Neural cell (in vitro differentiated cells): ENCODE results near the gene CAVIN4.

DNA sequence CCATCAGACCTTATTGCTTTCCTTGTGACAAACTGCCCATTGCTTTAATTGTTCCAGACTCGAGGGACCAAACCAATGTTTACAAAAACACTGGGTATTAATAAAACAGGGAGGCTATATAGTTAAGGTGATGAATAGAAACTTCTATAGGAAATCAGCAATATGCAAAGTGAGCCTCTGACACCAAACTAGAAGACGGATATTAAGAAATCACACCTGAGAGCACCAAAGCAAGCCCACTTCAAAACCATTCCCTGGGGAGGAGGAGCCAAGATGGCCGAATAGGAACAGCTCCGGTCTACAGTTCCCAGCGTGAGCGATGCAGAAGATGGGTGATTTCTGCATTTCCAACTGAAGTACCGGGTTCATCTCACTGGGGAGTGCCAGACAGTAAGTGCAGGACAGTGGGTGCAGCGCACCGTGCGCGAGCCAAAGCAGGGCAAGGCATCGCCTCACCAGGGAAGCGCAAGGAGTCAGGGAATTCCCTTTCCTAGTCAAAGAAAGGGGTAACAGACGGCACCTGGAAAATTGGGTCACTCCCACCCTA is 200.6 kb downstream of the GABBR2 start:
- RAMPAGE, long total RNA, result no peak

GRCh38 chr9:98953837-98954162 is 10.1 kb downstream of the COL15A1 start:
- RAMPAGE, long total RNA, result no peak

GRCh38 chr9:98955201-98955645 is 11.5 kb downstream of the COL15A1 start:
- RAMPAGE, long total RNA, result no peak

- RAMPAGE, long total RNA, result no peak
Observed at GRCh38 chr9:98973453-98974093, 29.9 kb downstream of the COL15A1 start.

GRCh38 chr9:99013514-99014052 is 69.9 kb downstream of the COL15A1 start:
- RAMPAGE, long total RNA, result no peak

DNA sequence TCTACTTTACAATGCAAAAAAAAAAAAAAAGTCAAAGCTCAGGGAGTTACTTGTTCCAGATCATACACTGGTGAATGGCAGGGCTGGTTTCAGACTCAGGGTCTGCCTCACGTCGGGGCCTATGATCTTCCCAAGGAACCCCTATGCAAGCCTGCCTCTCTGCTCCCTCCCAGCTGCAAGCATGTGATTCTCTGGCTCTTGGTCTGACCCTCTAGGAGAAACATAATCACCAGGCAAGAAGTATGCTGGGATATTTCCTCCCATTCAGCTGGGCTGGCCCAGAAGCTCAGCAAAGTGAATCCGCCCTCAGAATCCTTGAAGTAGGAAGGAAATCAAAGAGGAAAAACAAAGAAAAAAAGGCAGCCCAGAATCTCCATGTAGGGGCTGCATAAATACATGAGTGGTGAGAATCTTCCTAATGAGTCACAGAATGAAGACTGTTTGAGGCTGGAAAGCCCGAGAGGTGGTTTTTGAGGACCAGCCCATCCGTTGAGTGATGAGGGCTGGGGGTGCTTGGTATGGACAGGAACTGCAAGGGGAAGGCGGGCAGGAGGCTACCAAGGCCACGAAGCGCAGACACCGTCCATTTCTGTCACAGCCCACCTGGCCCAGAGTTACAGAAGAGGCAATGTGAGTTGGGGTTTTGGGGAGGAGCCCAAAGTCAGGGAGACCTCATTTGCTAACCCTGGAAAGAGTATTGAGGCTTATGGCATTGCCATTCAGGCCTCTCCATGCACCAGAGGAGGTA is 33.6 kb upstream of the TGFBR1 start:
- RAMPAGE, long total RNA, result no peak

DNA sequence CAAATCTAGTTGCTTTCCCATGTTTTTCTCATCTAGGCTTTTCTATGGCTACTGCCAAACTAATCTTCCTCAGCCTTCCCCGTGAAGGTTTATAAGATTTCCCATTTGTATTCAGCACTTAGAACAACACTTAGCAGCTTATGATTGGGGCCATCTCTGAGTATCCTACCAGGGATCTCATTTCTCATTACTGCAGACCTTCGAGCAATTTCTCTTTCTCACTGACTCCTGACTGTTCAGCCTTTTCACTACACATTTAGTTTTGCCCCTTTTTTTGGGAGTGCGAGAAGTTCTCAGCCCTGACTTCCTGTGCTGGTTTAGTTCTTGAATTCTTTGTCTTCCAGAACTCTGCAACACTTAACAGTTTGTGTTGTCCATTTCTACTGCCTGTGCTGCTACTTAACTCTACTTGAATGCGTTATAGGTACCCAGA is 2.7 kb downstream of the TGFBR1 start:
- RAMPAGE, long total RNA, result no peak

- RAMPAGE, long total RNA, result no peak
Observed at GRCh38 chr9:99119091-99119635, 14.2 kb downstream of the TGFBR1 start.

- RAMPAGE, long total RNA, result no peak
Observed at GRCh38 chr9:99135451-99135860, 30.5 kb downstream of the TGFBR1 start.

- RAMPAGE, long total RNA, result no peak
Observed at GRCh38 chr9:99147133-99148140, 42.5 kb downstream of the TGFBR1 start.

GRCh38 chr9:99257505-99258609 is 35.8 kb downstream of the SEC61B start:
- RAMPAGE, long total RNA, result no peak

GRCh38 chr9:99818282-99818801 is 3.3 kb upstream of the NR4A3 start:
- RAMPAGE, long total RNA, result no peak

DNA sequence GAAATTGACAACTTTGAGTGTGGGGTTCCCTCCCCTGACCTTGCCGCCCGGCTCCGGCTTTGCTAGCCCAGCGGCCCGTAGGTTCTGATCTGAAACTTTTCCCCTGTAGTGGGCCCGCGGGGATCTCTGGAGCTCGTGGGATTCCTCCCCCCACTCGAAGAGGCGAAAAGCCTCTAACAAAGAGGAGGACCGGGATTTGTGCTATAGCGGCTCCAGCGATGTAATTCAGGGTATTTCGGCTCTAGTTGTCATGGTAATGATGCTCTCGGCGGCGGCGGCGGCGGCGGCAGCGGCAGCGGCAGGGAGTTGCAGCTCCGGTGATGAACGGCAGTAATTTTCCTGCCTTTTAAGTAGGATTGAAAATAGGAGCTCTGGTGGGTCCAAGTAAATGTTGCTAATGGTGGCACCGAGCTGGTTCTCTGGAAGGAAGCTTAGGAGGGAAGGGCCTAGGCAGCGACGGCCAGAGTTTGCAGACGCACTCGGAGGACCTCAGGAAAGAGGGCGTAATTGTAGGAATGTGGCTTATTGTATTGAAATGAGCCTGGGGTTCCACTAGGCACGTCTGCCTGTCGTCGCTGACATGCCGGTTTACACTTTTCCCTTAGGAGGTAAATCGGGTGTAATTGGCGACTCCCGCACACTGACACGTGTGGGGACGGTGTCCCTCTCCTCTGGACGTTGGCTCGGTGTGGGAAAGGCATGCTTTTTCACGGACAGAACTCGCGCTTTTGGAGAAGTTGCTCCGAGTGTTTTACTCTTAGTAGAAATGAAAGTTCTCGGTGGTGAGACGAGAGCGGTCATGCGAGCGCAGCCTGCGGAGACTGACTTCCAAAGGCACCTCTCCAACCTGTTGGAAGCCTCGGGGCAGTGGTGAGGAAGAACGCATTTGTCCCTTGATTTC is 1.0 kb downstream of the NR4A3 start:
- RAMPAGE, long total RNA, result no peak

- RAMPAGE, long total RNA, result no peak
Observed at GRCh38 chr9:99931310-99931918, 25.0 kb downstream of the STX17 start.

- RAMPAGE, long total RNA, result no peak
Observed at GRCh38 chr9:100577852-100578435, at the start of gene CAVIN4. CAVIN4 (plus strand) TSS chr9:100578079.

GRCh38 chr9:101184845-101185307 is 156.3 kb downstream of the PLPPR1 start:
- RAMPAGE, long total RNA, result no peak

GRCh38 chr9:101362200-101363084 is 22.4 kb downstream of the BAAT start:
- RAMPAGE, long total RNA, result no peak

DNA sequence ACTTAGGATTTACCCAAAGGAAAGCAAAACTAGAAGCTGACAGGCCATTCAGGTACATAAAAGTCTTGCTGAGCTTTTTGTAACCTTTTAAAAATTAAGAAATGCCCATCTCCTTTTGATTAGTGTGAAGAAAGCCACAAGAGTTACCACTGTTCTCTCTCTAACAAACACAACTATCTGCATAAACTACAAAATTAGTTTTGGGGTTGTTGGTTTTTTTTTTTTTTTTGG is 12.5 kb downstream of the BAAT start:
- RAMPAGE, long total RNA, result no peak

DNA sequence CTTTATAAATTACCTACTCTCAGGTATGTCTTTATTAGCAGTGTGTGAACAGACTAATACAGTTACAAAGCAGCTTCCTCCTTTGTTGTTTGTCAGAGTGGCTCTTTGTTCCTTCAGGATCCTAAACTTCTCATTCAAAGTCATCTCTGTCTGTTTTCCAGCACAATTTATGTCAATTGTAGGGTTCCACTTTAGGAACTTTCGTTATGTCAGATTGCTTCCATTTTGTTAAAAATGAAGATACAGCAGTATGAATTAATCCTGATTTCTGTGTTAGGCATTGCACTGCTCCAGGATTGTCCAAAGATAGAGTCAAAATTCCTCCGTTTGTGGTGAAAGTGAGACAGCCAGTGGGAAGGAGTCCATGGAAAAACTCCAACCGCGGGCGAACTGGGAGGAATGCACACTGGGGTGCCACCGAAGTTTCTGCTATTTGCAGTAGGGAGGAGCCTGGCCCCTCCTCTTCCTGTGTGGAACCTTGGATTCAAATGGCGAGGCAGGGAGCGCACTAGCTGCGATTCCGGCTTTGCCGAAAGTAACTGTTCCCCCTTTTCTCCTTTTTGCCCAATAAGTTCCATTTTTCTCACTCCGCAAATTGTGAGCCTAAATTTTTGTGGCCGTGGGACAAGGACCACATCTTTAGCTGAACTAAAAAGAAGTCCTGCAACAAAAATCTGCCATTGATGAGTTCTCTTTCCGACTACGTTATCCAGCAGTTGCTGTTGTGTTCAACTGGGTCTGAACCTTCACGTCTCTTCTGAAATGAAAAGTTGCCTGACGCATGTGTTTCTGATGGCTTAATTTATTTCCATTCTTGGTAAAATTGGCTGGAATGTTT is 9.3 kb downstream of the BAAT start:
- RAMPAGE, long total RNA, result no peak

DNA sequence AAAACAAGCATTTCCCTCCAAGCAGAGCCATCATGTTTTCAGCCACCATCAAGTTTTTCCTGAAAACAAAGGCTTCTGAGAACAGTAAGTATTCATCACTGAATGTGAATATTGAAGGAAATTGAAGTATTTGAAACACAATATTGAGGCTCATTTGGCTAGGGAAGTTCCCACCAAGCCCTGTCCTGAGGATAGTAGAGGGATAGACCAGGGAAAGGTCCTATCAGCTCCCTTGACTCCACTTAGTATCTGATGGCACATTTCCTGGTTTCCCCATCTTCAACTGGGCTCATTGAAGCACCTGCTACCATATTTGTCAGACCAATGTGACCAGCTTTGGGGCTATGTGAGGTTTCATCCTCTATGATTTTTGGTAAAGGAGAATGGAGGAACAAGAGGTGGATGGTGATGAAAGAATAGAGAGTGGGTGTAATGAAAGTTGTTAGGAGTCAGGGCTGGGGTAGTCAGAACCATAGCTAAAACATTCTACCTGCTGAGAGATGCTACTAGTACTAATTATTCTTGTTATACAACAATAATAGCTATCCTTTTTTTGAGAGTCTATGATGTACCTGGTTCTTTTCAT is 1.7 kb upstream of the ALDOB start:
- RAMPAGE, long total RNA, result no peak